ENCODE data around the gene POLR2I.

GRCh38 chr19:35268160-35268232 lies 766 bp upstream of the USF2 start:
- RRBS: 1% methylated on average over 7 of the region's 12 CpGs

- RRBS: 95% methylated on average over 1 of the region's 7 CpGs
These were observed 2.2 kb downstream of the USF2 start for GRCh38 chr19:35270962-35271373.

DNA sequence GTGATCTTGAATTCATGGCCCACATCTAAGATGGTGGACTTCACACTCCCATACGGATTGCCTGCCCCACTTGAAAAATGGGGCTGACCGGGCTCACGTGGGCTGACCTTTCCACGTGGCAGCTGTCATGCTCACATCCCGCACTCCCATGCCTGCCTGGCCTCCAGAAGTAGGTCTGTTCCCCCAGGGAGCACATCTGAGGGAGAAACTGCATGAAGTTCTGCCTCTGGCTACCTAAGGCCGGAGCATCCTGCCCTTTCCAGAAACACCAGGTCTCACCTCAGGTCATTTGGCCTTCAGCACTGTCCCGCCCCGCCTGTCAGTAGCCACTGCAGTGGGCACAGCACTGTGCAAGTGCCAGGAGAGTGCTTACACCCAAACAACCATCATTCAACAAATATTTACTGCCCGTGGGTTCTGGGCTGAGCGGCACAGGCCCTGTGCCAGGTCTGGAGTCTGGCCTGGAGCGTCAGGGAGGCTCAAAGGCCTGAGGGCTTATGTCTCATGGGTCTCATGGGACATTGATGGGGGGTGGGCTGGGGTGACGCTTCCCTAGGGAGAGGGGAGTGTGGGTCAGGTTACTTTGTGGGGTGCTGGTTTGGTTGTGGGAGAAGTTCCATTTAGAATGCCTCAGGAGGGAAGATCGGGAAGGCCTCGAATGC lies 2.7 kb downstream of the USF2 start:
- RRBS: 97% methylated on average over 1 of the region's 14 CpGs

DNA sequence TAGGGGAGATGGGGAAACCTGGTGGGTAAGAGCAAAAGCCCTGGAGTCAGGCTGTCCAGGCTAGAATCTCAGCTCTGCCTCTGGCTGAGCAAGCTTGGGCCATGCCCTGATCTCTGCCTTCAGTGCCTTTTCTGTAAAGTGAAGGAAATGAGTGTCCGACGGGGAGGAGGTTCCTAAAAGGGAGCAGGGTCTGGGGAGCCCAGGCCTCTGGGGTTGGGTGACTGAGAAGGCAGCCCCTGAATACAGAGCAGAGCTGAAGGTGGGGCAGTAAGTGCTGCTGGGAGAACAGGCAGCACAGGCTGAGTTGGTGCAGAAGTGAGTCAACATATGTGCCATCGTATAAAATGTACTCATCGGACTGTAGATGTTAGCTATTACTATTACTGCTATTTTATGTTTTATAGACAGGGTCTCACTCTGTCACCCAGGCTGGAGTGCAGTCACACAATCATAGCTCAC lies 1.1 kb upstream of the HAMP start:
- RRBS: no CpG with 5 or more reads among the region's 4 CpGs

DNA sequence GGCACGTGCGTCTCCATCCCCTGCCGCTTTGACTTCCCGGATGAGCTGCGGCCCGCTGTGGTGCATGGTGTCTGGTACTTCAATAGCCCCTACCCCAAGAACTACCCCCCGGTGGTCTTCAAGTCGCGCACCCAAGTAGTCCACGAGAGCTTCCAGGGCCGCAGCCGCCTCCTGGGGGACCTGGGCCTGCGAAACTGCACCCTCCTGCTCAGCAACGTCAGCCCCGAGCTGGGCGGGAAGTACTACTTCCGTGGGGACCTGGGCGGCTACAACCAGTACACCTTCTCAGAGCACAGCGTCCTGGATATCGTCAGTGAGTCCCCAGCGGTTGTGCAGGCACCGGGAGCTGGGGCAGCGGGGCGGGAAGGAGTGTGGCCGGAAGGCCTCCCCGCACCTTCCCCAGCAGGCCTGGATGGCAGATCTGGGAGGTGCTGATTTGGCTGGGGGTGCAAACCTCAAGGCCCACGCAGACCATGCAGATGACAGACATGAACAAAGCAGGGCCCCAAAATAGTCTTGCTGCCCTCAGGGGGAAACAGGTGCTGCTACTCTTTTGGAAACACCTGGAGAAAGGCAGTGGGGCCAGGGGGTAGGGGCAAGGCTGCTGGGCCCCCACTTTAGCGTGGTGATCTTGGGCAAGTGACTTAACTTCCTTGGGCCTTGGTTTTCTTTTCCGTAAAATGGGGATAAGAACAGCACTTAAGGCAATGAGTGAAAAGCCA lies 3.9 kb downstream of the MAG start:
- RRBS: 30% methylated on average over 7 of the region's 29 CpGs

DNA sequence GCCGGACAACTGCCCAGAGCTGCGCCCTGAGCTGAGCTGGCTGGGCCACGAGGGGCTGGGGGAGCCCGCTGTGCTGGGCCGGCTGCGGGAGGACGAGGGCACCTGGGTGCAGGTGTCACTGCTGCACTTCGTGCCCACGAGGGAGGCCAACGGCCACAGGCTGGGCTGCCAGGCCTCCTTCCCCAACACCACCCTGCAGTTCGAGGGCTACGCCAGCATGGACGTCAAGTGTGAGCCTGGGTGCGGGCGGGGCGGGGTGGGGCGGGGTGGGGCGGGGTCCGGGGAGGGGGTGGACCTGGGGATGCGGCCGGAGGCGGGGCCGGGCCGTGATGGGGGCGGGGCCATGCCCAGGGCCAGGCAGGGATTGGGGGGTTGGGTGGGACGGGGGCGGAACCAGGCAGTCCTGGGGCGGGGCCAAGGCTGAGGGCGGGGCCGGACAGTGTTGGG lies 7.7 kb downstream of the MAG start:
- RRBS: 51% methylated on average over 8 of the region's 30 CpGs

GRCh38 chr19:35313573-35314138 lies 15.3 kb upstream of the CD22 start:
- RRBS: no CpG with 5 or more reads among the region's 10 CpGs

DNA sequence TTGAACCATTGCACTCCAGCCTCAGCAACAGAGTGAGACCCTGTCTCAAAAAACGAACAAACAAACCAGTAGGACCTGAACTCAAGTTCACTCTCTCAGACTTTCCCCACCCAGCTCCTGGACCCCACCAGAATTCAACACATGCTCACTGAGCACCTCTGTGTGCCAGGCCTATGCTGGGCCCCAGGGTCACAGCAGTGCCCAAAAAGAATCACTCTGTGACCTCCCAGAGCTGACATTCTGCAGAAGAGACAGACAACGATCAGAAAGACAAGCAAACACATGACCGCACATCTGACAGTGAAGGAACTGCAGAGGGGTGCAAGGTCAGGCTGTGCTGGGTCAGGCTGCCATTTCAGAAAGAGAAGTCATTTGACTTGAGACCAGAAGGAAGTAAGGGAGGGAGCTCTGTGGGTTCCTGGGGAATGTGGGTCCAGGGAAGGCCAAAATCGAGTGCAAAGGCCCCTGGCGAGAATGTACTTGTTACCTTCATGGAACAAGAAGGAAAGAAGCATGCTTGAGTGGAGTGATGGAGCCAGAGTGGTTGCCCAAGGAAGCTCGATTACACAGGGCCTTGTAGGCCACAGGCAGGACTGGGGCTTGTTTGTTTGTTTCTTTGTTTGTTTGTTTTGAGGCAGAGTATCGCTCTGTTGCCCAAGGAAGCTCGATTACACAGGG lies 11.5 kb upstream of the CD22 start:
- RRBS: no CpG with 5 or more reads among the region's 8 CpGs

GRCh38 chr19:35550952-35551434 lies 5.6 kb downstream of the TMEM147 start:
- RRBS: no CpG with 5 or more reads among the region's 10 CpGs

GRCh38 chr19:35608277-35608593 lies 4.3 kb upstream of the HAUS5 start:
- RRBS: no CpG with 5 or more reads among the region's 2 CpGs

- RRBS: no CpG with 5 or more reads among the region's 7 CpGs
These were observed 3.2 kb upstream of the KMT2B start for GRCh38 chr19:35714495-35715117.

- RRBS: 7% methylated on average over 36 of the region's 79 CpGs
These were observed 1.1 kb upstream of the KMT2B start for GRCh38 chr19:35716409-35717376.

DNA sequence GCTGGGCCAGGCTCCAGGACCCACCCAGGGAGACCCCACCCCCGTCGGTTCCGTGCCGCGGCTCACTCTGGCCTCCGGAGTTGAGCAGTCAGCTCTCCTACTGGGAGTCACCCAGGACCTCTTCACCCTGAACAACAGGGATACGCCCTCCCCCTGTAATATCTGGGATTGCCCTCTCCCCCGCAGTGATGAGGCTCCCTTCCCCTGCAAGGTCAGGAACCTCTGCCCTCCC lies 983 bp downstream of the HSPB6 start:
- RRBS: no CpG with 5 or more reads among the region's 8 CpGs

GRCh38 chr19:35846351-35846752 lies 6.0 kb downstream of the NPHS1 start:
- RRBS: no CpG with 5 or more reads among the region's 5 CpGs

- RRBS: no CpG with 5 or more reads among the region's 11 CpGs
These were observed 2.0 kb upstream of the KIRREL2 start for GRCh38 chr19:35854642-35855226.

- RRBS: no CpG with 5 or more reads among the region's 3 CpGs
These were observed 609 bp downstream of the THAP8 start for GRCh38 chr19:36053578-36053773.

DNA sequence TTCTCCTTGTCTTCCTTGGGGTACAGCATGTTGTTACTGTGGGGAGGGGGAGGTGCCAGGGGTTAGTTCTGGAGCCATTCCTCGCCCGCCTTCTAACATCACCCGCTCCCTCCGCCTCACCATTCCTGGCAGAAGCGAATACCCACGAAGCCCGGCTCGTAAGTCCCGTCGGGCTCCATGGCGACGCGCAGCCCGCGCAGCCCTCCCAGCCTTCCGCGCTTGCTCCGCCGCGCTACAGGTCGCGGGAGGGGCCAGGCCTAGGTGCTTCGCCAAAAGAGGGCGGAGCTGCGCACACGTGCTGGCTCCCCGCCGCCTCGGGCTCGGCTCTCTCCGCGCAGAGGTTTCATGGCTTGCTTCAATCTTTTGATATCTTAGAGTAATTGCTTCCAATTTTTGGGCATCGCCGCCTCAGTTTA lies at the start of gene POLR2I:
POLR2I (minus strand) TSS at position 198 of the 416 bp plus-strand sequence.
- RRBS: no CpG with 5 or more reads among the region's 34 CpGs

- RRBS: no CpG with 5 or more reads among the region's 16 CpGs
These were observed 5.0 kb upstream of the COX7A1 start for GRCh38 chr19:36156939-36157932.

GRCh38 chr19:36214133-36214465 lies 366 bp downstream of the ZNF565 start:
- RRBS: no CpG with 5 or more reads among the region's 11 CpGs

DNA sequence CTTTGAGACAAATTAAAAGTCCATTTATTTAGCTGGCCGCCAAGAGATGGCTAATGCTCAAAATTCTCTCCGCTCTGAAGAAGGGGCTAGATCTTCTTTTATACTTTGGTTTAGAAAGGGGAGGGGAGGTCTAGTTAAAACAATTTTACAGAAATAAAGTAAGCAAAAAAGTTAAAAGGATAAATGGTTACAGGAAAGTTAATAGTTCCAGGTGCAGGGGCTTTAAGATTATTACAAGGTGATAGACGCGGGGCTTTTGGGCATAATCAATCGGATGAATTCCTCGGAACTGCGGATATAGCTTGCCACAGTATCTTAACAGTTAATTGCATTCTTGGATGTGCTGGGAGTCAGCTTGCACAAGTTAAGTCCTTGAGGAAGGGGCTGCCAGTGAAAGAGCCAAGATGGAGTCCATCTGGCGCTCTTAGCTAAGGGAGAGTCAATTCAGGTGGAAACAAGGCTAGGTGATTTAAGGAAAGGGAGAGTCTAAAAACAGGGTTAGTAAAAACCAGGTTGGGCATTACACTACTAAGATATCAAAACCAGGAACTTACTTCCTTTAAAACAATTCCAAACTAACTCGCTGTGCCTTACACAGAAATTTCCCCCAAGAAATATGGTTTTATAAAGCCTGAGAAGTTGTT lies 48.4 kb downstream of the ZFP14 start:
- RRBS: no CpG with 5 or more reads among the region's 9 CpGs